Thoracic aorta endothelial cell (primary cell): Measurements from ENCODE around the genes NUP88, DERL2, BCL6B and ASGR1.

DNA sequence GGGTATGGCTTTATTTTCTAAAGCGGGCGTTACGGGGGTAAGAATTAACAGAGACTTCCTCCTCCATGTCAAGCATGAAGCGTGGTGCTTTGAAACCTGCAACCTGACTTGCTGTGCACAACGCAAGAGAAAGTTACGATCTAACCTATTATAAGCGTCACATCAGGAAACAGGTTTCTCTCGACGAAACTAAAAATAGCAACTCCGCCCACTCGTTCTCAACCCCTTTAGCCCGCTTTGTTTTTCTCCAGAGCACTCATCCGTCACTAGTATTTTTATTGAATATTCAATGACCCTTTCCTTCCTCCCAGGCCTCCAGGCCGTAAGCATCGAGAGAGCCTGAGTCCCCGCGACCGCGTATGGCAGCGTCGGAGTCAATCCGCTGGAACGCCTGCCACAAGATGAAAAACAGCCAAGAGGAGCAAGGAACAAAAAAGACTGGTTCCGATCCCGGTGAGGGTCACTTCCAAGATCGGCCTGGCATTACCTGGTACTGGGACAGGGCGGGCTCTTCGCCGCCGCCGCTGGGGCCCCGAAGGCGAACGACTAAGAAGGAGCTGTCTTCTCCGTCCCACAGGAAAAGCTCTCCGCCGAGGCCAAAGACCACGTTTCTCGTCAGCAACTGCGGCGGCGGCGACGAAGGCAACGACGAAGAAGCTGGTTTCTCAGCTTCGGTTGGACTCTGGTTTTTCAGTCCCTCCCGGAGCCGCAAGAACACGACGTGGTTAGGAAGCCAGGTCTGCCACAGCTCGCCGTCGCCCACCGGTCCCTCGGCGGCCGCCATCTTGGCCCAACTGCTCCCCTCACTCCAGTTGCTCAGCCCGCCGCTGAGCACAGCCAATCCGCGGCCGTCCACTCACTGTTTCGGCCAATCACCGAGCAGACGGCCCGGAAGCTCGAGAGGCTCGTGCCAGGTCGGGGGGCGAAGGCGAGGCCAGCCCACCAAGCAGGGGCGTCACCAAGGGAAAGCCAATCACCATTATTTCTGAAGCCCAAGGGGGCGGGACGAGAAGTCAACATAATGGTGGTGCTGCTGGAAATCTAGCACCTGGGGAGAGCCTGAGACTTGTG, at the start of gene NUP88:
Gene NUP88 (minus strand): TSS at position 796 of the 1,071 bp plus-strand sequence.
- CAGE, long polyA plus RNA: no peak

DNA sequence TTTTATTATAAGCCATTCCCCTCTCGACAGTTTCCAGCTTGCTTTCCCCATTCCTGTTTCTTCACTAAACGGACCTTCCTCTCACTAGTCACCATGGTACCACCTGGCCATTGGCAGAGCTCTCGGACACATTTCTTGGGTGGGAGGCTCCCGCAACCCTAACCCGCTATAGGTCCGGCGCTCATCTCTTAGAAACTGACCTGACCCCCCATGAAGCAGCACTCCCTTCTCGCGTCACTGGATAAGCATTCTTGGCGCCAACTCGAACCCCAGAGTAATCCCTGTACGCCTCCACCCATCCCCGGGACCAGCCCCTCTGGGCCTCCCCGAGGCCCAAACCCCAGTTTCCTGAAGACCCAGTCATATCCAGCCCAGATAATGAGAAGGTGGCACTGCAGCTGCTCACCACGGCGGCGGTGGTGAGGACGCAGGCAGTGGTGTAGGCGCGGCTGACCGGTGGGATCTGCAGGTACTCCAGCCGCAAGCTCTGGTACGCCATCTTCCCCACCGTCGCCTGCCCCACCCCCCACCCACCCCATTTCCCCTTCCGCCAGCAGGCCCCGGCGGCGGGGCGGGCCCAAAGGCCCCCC, at the start of gene DERL2:
Gene DERL2 (minus strand): TSS at position 516 of the 590 bp plus-strand sequence.
- CAGE, long polyA plus RNA: no peak

DNA sequence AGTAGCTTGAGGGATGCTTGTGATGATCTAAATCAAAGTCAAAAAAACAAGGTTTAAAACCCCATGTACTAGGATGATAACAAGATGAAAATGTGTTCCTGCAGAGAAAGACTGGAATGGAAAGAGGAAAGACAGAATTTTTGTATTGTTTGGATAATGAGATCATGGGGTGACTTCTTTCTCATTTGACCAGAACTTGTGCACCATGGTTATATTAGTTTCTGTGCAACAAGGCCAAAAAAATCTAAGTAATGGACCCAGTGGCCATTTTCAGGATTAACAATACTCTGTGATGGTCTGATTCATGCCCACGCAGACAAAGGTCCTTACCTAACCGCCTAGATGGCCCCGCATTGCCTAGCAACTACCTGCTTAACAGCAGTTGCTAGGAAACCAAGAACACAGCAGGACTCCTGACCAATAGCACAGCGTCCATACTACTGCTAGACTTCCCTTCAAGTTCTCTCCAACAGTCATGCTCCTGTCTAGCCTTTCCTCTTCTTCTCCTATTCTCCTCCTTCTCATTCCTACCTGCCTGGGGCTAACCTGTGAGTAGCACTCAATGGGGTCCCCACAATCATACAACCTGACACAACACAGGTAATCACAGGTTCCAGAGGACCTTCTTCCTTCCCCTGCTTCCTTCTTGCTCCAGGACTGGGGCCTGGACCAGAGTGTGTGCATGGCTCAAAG, 8.0 kb upstream of the ENSG00000286190 start:
- CAGE, long polyA plus RNA: no peak

DNA sequence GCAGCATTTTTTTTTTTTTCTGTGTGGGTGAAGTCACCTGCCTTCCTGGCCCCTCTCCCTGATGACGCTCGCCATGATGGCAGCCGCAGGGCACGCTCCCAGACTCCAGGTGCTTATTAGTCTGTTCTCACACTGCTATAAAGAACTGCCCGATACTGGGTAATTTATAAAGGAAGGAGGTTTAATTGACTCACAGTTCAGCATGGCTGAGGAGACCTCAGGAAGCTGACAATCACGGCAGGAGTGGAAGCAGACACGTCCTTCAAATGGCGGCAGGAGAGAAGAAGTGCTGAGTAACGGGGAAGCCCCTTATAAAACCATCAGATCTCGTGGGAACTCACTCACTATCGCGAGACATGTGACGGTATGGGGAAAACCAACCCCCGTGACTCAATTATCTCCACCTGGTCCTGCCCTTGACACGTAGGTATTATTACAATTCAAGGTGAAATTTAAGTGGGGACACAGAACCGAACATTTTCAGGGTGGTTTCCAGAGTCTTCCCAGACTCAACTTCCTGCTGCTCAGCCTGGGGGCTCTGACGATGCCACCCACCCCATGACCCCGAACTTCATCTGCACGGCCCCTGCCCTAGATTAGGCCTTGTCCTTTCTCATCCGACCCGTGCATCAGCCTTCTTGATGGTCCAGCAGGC, 35.0 kb upstream of the NLRP1 start:
- CAGE, long polyA plus RNA: no peak

- CAGE, long polyA plus RNA: no peak
Measured at GRCh38 chr17:5649142-5649531, 64.8 kb upstream of the NLRP1 start.

- CAGE, long polyA plus RNA: no peak
Measured at GRCh38 chr17:5772608-5773099, 188.3 kb upstream of the NLRP1 start.

DNA sequence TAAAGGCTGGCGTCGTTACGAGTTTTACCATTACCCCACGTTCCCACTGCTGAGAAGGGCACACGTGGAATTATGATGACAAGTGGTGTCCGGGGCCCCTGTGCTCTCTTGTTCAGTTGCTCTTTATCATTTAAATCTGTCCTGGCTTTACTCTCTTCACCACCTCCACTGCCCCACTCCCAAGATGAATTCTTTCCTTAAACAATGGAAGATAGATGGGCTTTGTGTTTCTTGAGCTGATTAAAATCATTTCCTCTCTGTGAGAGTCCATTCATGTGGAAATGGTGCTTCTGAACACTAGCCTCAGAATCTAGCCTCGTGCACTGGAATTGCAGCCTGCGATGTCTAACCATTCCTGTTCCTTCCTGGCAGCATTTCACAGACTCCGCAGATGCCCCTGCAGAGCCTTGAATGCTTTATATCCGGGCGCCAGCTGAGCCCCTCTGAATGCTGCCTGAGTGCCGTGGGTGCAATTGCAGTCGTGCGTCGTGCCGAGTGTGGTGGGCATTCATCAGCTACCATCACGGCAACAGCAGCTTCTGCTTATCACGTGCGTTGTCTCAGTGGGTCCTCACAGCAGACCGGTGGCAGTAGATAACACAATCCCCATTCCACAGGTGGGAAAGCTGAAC, 172.9 kb upstream of the WSCD1 start:
- CAGE, long polyA plus RNA: no peak

GRCh38 chr17:6472910-6473357, 28.7 kb downstream of the PIMREG start:
- CAGE, long polyA plus RNA: no peak

DNA sequence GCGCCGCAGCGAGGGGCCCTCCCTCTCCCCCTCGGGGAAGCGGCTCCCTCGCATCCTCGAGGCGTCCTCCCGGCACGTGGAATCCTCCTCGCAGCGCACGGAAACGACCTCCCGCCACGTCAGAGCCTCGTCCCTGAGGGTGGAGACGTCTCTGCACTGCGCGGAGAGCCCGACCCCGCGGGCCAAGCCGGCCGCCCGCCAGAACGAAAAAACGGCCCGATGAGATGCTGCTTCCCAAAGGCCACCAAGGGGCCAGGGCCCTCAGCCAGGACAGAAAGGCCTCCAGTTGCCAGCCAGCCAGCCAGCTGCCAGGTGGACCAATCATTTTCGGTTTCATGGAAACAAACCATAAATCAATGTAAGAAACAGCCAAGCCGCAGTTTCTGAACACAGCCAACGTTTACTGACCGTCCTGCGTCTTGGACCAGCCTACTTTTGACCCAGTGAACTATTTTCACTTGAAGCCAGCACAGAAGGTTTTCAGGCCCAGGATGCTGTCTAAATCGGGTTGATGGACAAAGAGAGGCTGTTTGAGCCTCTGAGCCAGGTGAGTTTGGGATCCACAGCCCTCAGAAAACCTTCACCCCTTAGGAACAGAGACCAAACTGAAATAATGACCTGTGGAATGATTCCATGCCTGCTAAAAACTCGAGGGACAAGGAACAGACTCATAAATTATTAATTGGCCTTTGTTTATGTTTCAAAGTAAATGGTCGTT, 645 bp downstream of the C17orf100 start:
- CAGE, long polyA plus RNA: no peak

DNA sequence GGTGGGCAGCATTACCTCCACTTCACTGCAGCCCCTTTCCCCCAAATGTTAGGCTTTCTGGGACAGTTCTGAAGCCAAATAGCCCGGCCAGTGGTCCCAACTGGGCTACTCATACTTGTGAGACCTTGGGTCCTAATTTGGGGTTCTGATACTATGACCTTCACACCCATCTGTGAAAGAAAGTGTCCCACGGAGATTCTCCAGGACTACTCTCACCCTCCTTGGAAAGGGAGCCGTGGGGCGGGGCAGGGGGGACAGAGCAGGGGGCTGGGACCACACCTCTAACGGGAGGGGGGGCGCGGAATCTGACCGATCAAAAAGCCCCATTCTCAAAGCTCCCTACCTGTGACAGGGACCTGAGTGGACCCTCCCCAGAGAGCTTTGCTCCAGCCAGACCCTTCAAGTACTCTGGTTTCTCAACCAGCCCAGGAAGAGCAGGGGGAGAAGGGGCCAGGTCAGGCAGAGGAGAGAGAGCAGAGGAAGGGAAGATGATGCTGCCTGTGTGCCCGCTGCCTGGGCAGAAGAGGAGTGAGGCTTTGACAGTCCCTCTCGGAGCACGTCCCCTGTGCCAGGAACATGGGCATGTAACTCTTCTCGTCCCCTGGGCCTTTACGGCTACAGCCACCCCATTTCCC, 563 bp downstream of the XAF1 start:
- CAGE, long polyA plus RNA: no peak

GRCh38 chr17:7022752-7023506, at the start of gene BCL6B:
Gene BCL6B, plus strand, starts transcription at chr17:7023050.
- CAGE, long polyA plus RNA: no peak

- CAGE, long polyA plus RNA: no peak
Measured at GRCh38 chr17:7074985-7075523, 5.0 kb downstream of the CLEC10A start.

DNA sequence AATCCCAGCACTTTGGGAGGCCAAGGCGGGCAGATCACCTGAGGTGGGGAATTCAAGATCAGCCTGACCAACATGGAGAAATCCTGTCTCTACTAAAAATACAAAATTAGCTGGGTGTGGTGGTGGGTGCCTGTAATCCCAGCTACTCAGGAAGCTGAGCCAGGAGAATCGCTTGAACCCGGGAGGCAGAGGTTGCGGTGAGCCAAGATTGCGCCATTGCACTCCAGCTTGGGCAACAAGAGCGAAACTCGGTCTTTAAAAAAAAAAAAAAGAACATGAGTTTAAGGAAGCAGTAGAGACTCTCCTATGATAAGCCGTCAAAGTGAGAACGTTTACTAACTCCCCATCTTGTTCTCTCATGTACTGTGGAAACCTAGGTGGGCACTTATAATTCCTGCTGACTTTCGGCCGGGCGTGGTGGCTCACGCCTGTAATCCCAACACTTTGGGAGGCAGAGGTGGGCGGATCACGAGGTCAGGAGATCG, 6.0 kb upstream of the ASGR2 start:
- CAGE, long polyA plus RNA: no peak

- CAGE, long polyA plus RNA: no peak
Measured at GRCh38 chr17:7173865-7174788, 5.0 kb downstream of the ASGR1 start.

DNA sequence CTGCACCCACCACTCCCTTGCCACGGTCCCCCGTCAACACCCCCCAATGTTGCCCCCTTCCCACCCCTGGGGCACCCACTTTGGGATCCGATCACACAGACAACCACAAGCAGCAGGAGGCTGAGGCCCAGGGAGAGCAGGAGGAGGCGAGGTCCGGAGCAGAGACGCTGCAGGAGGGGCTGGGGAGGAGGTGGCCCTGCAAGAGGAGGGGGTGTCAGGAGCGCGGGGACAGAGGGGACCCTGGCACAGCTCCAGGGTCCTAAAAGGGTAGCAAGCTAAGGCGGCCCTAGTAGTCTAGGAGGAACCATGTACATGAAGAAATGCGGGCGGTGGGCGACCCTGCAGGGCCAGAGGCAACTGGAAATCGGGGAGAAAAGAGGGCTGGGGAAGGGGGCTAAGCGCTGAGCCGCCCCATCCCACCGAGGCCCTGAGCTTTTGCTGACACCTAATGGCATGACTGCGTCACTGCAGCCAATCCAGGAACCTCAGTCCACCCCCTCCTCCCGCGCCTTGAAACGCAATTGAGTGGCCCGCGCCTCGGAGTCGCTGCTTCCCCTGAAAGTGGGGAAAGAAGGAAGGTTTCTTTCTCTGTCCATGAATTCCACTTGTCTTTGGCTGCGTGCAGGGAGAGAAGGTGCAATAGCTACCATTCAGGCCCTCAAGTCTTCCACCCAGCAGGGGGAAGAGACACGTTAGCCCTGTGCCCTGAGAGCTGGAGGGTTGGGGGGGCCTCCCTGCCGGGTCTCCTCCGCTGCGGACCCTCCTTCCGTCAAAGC, 1.9 kb downstream of the ASGR1 start:
- CAGE, long polyA plus RNA: no peak

- CAGE, long polyA plus RNA: no peak
Measured at GRCh38 chr17:7179222-7180153, at the start of gene ASGR1. Gene ASGR1, minus strand, starts transcription at chr17:7179370.

DNA sequence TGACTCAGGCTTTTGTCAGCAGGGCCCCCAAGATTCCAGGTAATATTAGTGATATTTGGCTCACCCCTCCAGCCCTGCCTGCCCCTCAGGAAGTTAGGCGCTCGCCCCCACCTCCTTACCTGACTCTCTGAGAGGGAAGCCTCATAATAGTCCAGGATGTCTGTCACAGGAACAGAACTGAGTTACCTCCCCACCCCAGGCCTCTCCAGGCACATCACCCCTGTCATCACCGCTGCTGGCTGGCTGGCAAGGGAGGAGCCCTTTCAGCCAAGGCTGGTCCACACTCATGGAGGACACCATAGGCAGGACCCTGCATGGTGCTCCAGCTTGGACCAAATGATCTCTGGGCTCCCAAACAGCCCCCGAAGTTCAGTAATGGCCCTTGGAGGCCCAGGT, 693 bp upstream of the DLG4 start:
- CAGE, long polyA plus RNA: no peak

- CAGE, long polyA plus RNA: no peak
Measured at GRCh38 chr17:7221826-7222495, 2.2 kb downstream of the ACADVL start.

- CAGE, long polyA plus RNA: no peak
Measured at GRCh38 chr17:7236128-7236828, 2.0 kb upstream of the DVL2 start.

GRCh38 chr17:7257225-7257887, 4.9 kb downstream of the CLDN7 start:
- CAGE, long polyA plus RNA: no peak